Heart left ventricle (tissue), 7 donors: ENCODE data around the gene DLG2.

GRCh38 chr11:83079161-83080116 is 7.7 kb upstream of the RAB30 start:
- PRO-cap, 6 experiments = no peak in any of the 6 experiments
- RAMPAGE, long total RNA, 2 experiments = no peak in any of the 2 experiments
- RRBS = no CpG with 5 or more reads among the region's 7 CpGs

DNA sequence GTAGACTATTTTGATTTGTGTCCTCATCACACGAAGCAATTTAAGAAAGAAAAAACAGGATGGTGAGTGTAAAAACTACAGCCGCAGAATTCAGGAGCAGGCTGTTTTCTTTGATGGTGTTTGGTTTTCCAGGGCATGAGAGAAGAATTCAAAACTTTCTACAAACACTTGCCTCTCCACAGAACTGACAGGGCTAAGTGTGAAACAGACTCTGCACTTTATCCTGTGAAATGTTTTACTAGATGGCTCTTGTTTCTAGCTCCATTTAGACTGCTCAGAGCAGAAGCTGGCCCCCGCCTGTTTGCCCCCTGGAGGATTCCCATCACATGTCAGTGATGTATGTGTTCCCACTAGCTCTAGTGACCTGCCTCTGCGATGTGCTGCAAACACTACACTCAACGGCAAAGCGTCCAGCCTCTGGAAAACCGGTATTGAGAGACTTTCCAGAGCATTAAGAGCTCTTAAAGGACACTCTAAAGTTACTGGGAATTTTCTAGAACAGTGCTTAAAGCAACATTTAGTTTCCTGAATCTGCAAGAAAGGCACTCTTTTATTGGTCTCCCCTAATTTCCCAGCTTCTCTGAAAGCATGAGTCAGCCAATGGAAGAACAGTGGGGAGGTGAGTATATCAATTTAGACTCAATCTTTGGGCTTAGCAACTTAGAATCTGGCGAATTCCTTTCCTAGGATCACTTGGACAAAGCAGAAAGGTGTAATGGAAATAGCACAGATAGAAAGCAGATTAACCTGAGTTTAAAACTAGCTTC is 41.3 kb upstream of the PCF11 start:
- PRO-cap, 6 experiments = peak in 1 of 6 experiments; most common plus-strand start position 359 of the sequence (in 1)
- RAMPAGE, long total RNA, 2 experiments = no peak in any of the 2 experiments
- RRBS = no CpG with 5 or more reads among the region's 8 CpGs

DNA sequence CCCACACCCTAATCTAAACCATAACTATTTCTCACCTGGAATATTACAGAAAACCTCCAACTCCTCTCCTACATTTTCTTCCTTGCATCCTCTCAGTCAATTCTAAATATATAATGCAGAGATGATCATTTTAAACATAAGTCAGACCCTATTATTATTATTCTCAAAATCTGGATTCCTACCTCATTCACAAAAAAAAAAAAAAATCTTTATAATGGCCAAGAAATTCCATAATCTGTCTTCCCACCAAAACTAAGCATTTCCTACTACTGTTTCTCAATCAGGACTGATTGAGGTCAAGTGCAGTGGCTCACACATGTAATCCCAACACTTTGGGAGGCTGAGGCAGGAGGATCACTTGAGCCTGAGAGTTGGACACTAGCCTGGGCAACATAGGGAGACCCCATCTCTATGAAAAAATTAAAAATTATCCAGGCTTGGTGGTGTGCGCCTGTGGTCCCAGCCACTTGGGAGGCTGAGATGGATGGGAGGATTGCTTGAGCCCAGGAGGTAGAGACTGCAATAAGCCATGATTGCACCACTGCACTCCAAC is 52.1 kb downstream of the DLG2 start:
- PRO-cap, 6 experiments = no peak in any of the 6 experiments
- RAMPAGE, long total RNA, 2 experiments = no peak in any of the 2 experiments
- RRBS = no CpG with 5 or more reads among the region's 1 CpG

GRCh38 chr11:85626979-85627616 is at the start of gene DLG2:
Gene DLG2, minus strand, starts transcription at chr11:85627344.
- PRO-cap, 6 experiments = peak in 4 of 6 experiments; most common plus-strand start chr11:85627408 (in 2); most common minus-strand start chr11:85627301 (in 2)
- RAMPAGE, long total RNA, 2 experiments = start-site peak on the minus strand in 2 of 2 experiments, at chr11:85627297-85627344 at its widest, 28 to 126 reads per replicate
- RRBS = no CpG with 5 or more reads among the region's 12 CpGs

GRCh38 chr11:85665688-85666333 is 882 bp upstream of the CREBZF start:
- PRO-cap, 6 experiments = no peak in any of the 6 experiments
- RAMPAGE, long total RNA, 2 experiments = no peak in any of the 2 experiments
- RRBS = no CpG with 5 or more reads among the region's 5 CpGs

- PRO-cap, 6 experiments = no peak in any of the 6 experiments
- RAMPAGE, long total RNA, 2 experiments = no peak in any of the 2 experiments
- RRBS = no CpG with 5 or more reads among the region's 1 CpG
Observed at GRCh38 chr11:85680793-85681399, 5.1 kb downstream of the CCDC89 start.

DNA sequence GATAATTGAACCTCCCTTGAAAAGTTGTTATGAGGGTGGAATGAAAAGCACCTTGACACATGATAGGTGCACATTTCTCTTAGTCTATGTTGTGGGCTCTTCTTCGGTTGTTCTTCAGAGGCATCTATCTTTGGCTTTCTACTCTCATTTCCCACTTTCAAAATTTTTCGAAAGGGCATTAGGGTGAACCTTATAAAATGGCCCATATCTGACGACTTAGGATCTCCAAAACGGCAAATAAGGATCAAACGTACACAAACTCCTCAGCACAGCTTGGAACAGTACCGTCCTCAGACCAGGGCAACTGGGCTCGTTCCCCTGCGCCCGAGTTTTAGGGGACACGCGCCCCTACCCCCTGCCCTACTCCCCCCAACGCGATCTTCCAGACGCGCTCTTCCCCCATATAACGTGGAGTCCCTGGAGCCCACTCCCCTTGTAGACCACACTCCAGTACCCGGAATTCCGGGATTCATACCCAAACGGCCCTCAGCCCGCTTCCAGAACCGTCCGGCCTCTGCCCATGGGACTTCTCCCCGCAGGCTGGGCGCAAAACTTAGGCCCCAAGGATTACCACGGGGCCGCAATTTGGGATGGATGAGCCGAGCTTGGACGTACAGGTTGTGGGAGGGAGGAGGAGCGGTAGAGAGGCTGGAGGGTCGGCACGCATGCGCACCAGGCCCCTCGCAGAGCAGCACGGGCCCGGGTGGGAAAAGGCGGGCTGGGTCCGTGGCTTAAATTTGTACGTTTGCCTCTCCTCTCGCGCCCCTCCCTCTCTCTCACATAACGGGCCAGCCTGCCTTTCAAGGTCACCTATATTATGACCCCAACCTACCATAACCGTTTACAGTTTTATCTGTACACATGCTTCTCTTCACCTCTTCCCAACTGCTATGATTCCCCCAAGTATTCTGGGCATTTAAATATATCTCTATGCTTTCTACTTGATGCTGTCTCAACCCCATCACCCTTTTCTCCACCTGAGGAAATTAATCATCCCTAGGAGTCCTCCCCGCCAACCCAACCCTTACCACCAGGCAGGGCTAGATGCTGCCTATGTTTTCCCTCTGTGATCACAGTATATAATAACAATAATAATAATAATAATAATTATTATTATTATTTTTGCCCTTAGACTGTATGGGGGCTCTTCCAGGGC is 3.4 kb downstream of the CCDC89 start:
- PRO-cap, 6 experiments = peak in 6 of 6 experiments; most common plus-strand start position 684 of the sequence (in 3); most common minus-strand start position 622 of the sequence (in 5)
- RAMPAGE, long total RNA, 2 experiments = no peak in any of the 2 experiments
- RRBS = 8% methylated on average over 5 of the region's 43 CpGs

GRCh38 chr11:85934611-85934985 is 79.4 kb downstream of the CCDC83 start:
- PRO-cap, 6 experiments = no peak in any of the 6 experiments
- RAMPAGE, long total RNA, 2 experiments = no peak in any of the 2 experiments
- RRBS = no CpG with 5 or more reads among the region's 34 CpGs

DNA sequence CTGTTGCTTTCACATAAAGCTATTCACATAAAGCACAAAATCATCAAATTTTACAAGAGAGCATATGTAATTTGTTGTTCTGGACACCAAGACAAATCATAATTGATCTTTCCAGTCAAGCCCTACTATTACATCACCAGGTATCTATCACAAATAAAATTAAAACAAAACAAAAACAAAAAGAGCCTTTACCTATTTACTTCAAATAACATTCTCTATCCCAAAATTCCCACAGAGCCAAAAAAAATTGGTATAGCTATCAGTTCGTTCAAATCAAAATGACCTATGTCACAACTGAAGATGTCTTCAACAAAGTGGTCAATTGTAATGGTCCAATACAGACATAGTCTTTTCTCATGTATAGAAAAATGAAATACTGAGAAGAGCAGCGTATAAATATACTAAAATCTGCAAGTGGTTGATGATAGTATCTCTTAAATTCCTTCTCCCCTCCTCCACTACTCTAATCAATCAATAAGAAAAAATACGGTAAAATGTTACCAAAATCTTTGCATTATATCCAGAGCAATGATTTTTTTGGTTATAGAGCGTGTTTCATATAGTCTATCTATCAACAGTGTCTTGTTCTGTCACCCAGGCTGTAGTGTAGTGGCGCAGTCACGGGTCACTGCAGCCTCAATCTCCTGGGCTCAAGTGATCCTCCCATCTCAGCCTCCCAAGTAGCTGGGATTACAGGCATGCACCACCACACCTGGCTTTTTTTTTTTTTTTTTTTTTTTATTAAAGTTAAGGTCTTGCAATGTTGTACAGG is 105.5 kb downstream of the PICALM start:
- PRO-cap, 6 experiments = no peak in any of the 6 experiments
- RAMPAGE, long total RNA, 2 experiments = no peak in any of the 2 experiments
- RRBS = no CpG with 5 or more reads among the region's 6 CpGs

GRCh38 chr11:86015846-86017070 is 52.6 kb downstream of the PICALM start:
- PRO-cap, 6 experiments = no peak in any of the 6 experiments
- RAMPAGE, long total RNA, 2 experiments = no peak in any of the 2 experiments
- RRBS = no CpG with 5 or more reads among the region's 12 CpGs

- PRO-cap, 6 experiments = no peak in any of the 6 experiments
- RAMPAGE, long total RNA, 2 experiments = no peak in any of the 2 experiments
- RRBS = no CpG with 5 or more reads among the region's 2 CpGs
Observed at GRCh38 chr11:86019757-86020514, 48.9 kb downstream of the PICALM start.

DNA sequence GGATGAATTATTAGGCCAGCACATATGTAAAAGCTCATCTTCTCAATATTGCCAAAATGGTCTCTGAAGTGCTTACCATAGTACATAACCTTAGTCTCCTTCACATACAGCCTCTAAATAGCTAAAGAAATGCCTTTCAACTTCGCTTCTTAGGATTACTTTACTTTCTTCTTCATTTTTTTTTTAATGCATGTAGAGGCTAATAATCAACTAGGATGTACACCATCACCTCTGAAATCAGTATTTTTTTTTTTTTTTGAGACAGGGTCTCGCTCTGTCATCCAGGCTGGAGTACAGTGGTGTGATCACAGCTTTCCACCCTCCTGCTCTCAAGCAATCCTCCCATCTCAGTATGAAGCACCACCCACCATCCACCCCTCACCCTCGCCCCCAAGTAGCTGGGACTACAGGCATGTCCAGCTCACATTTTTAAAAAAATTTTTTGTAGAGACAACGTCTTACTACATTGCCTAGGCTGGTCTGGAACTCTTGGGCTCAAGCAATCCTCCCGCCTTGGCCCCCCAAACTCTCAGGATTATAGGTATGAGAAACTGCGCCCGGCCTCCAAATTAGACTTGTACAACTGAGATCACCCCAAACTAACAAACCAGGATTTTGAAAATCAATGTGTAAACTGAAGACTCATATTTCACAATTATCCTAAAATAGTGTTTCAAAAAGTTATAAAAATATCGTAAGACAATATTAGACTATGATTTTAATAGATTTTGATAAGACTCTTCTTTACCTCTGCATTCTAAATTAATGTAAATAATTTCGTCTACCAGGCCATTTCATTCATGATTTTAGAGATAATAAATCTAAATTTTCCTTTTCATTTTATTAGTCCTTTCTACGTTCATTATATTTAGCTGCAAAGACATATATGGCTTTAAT is 41.4 kb downstream of the PICALM start:
- PRO-cap, 6 experiments = no peak in any of the 6 experiments
- RAMPAGE, long total RNA, 2 experiments = no peak in any of the 2 experiments
- RRBS = no CpG with 5 or more reads among the region's 10 CpGs

GRCh38 chr11:86054211-86054885 is 14.5 kb downstream of the PICALM start:
- PRO-cap, 6 experiments = no peak in any of the 6 experiments
- RAMPAGE, long total RNA, 2 experiments = no peak in any of the 2 experiments
- RRBS = no CpG with 5 or more reads among the region's 3 CpGs

GRCh38 chr11:86066083-86066886 is 2.6 kb downstream of the PICALM start:
- PRO-cap, 6 experiments = no peak in any of the 6 experiments
- RAMPAGE, long total RNA, 2 experiments = no peak in any of the 2 experiments
- RRBS = no CpG with 5 or more reads among the region's 8 CpGs

DNA sequence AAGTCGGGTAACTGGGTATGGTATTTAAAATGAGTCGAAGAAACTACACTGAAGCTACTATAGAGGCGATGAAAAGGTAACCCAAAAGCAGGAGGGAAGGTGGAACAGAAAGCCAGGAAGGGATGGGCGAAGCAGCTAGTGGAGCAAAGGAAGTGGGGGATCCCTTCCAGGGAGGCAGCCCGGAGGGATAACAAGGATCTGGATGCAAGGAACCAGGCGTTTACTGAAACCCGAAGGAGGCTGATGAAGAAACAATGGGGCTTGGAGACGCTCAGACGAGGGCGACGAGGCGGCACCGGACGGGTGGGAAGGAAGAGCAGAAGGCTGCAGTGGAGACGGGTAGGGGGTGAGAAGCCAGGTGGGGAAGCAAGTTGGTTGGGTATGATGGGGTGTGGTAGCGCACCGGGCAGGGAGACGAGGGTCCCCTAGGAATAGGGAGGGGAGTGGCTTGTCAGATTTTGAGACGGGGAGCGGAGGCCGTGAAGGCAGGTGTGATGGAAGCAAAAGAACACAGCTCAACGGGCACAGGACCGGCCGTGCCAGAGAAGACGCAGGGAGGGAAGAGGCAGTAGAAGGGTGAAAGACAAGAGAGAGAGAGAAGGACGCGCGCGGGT is 784 bp downstream of the PICALM start:
- PRO-cap, 6 experiments = peak in 5 of 6 experiments; most common plus-strand start position 277 of the sequence (in 2); most common minus-strand start position 195 of the sequence (in 1)
- RAMPAGE, long total RNA, 2 experiments = no peak in any of the 2 experiments
- RRBS = 1% methylated on average over 17 of the region's 29 CpGs

GRCh38 chr11:86193321-86193977 is 51.1 kb upstream of the EED start:
- PRO-cap, 6 experiments = peak in 4 of 6 experiments; most common plus-strand start chr11:86193779 (in 1); most common minus-strand start chr11:86193641 (in 3)
- RAMPAGE, long total RNA, 2 experiments = no peak in any of the 2 experiments
- RRBS = no CpG with 5 or more reads among the region's 7 CpGs

DNA sequence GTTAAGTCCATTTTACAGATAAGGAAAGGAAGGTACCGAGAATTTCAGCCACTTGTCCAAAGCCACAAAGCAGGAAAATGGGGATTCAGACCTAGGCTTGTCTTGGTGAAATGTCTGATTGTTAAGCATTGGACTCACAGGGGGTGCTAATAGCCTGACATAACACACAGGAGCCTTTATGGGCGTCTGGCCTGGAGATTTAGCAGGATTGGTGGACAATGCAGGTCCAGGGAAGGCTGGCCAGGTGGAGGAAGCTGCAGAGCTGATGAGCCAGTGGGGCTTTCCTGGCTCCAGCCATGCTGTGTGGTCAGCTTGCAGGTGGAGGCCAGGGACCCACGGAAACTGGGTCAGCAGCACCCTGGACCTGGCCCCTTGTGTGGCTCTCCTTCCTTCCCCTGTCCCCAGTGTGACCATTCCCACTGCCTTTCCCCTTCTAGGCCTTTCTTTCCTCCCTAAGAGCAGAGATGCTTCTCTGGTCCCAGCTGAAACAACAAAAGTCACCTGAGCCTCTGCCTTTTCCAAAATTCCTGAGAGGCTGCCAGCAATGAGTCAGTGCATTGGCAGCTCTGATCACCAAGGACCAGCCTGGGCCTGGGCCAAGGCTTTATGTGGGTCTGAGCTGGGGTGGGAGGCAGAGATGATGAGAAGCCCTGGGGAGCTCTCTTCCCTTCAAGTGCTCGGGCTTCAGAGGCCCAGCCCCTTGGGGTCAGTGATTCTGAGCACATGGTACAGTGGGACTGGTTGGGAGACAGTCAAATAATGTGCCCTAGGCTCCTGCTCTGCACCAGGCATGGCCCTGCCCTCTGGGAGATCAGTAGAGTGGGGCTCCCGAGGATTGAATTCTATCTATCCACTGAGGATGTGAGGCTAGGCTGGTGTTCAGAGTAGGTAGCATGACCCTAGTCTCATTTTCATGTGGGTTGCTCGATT is 85.2 kb downstream of the CCDC81 start:
- PRO-cap, 6 experiments = peak in 2 of 6 experiments; most common plus-strand start position 634 of the sequence (in 2); most common minus-strand start position 408 of the sequence (in 1)
- RAMPAGE, long total RNA, 2 experiments = no peak in any of the 2 experiments
- RRBS = no CpG with 5 or more reads among the region's 6 CpGs

DNA sequence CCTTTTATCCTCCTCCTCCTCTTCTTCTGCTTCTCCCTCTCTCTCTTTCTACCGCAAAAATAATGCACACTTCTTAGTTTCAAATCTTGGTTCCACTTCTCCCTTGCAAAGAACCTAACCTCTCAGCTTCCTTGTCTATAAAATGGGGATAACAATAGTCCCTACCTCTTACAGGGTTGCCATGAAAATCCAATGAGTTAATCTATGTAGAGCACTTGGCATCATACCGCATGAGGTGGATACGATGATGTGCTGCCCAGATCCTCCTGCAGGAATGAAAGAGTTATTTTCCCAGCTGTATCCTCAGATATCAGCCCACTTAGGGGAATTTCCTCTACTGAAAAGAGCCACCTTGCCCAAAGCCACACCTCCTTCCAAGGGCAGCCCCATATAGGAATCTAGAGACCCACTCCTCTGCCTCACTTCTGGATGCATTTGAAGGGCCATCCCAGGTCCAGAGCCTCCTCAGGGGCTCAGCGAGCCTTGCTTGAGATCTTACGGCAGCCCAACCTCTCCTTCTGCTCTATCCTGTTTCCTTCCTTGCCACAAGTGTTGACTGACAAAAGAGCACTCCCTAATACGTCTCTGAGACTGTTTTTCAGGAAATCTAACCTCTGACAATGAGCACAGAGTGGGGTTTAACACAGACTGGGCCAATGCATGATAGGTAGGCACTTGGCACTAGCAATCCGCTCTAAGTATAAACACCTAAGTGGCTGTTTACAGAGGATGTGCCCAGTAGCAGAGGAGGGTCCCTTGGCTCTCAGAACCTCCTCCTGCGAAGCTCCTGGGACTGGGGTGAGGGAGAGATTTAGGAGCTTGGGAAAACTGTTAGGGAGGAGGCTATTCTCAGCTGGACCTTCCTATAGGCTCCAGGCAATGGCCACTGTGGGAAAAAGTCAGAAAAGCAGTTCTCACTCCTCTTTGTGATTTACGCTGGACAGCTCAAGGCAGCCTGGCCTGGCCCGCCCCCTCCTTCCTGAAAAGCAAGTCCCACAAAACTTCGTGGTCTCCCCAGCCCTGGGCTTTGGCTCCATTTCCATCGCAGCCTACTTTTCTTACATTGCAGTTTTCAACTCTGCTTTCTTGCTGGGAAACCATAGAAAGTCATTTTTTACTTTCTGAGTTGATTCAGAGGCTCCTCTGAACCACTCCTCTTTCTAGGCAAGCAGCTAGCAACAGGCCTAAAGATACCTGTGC is 128.7 kb downstream of the CCDC81 start:
- PRO-cap, 6 experiments = no peak in any of the 6 experiments
- RAMPAGE, long total RNA, 2 experiments = no peak in any of the 2 experiments
- RRBS = no CpG with 5 or more reads among the region's 12 CpGs

GRCh38 chr11:86551798-86552321 is 177.2 kb downstream of the CCDC81 start:
- PRO-cap, 6 experiments = no peak in any of the 6 experiments
- RAMPAGE, long total RNA, 2 experiments = no peak in any of the 2 experiments
- RRBS = no CpG with 5 or more reads among the region's 4 CpGs

GRCh38 chr11:86644186-86645217 is 155.8 kb upstream of the PRSS23 start:
- PRO-cap, 6 experiments = no peak in any of the 6 experiments
- RAMPAGE, long total RNA, 2 experiments = no peak in any of the 2 experiments
- RRBS = no CpG with 5 or more reads among the region's 12 CpGs